ENCODE measurements around the gene WDR25.

DNA sequence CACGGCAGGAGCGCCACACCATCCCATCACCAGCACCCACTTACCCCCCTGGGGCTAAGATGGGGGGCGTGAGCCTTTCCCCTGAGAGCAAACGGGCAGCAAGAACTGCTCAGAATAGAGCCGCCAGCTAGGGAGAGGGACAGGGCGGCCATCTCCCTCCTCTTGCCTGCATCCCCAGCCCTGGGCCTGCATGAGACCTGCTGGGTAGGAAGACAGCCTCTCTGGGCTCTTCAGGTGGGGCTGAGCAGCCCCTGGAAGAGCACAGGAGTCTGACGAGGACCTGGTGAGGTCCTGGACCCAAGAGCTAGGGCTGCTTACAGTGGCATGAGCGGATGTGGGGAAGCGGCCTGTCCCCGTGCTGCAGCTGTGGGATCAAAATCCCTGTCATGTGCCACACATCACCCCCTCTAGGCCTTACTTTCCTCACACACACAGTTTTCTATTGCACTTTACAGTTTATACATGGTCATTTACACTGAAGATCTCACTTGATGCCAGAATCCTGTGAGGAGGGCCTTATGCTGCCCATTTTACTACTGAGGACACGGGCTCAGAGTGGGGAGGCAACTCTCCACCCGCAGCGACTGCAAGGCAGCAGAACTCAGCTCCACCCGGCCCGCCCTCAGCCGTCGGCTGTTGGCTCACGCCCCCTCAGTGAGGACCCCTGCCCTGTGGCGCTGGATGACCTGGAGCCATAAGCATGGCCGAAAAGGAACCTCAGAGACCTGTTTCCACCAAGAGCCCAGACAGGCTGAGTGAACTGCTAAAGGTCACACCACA is 32.5 kb downstream of the CCNK start:
- PRO-cap = no peak

- PRO-cap = bidirectional peak, plus-strand start at chr14:99579410, minus-strand start at chr14:99579311; bidirectional peak, plus-strand start at chr14:99579636, minus-strand start at chr14:99579581
Observed at GRCh38 chr14:99579183-99579818, 24.7 kb downstream of the CCDC85C start.

DNA sequence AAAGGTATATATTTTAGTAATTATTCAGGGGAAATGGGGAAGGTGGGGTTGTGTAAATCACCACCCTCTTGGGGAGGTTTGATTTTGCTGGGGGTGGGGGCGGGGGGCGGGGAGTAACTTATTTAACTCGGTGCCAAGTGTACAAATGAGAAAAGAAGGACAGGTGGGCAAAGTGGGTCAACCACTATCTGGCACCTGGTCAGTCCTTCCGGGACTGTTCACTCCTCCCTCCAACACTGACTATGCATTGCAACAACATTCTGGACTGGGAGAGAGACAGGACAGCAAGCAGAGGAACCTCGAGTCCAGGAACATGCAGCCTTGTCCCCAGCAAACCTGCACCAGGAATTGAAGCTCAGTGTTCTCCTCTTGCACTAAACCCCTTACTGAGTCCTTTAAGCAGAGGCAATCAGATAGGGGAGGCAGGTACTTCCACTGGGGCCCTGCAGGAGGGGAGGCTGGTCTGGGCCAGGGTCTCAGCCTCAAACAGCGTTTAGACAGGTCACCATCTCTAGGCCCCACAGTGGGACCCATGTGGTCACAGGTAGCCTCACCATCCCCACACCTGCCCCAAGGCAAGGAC is 10.0 kb downstream of the CCDC85C start:
- PRO-cap = no peak

DNA sequence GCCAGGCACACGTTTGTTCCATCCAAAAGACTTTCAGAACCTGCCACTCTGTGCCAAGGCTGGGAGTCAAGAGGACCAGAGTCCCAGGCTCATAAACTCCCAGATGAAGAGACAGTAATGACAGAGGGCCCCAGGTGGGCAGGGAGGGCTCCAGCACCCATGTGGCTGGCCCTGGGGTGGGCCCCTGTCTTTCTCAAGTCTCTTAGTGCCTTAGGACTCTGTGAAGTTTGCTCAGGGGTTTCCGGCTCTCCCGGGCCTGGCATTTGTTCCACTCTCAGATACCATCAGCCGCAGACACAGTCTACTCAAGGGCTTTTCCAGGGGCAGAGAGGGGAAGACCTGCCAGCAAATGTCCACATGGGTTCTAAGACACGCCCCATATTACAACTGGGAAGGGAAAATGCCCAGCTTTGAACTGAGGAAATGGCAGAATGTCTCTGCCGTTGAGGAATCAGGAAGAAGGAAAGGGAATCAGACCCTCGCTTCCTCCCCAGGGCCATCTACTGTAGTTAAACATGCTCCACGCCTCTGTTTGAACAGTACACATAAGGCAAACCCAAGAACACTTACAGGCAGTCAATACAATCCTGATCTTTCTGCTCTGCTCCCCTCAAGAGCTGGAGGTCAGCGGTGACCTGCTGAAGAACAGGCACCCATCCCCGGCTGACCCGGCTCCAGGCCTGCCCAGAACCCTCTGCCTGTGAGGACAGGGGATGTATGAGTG is 7.9 kb downstream of the CCDC85C start:
- PRO-cap = no peak

GRCh38 chr14:99773415-99774125 is 19.6 kb upstream of the EML1 start:
- PRO-cap = no peak

DNA sequence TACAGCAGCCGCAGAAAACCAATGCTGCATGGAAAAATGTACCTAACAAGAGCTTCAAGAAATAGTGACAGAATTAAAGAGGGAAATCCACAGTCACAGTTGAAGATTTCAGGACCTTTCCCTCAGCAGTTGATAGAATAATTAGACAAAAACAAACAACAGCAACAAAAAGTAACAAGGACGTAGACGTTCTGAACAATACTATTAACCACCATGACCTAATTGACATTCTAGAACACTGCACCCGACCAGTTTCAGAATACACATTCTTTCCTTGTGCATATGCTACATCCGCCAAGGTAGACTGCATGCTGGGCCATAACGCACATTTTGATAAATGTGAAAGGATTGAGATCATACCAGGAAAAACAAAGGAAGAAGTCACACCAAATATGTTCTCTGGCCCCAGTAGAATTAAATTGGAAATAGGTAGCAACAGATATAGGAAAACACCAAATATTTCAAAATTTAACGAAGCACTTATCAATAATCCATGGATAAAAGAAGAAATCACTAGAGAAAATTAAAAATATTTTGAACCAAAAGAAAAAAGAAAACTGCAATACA is 1.6 kb upstream of the EVL start:
- PRO-cap = no peak

GRCh38 chr14:100065652-100066252 is 530 bp downstream of the EVL start:
- PRO-cap = no peak

DNA sequence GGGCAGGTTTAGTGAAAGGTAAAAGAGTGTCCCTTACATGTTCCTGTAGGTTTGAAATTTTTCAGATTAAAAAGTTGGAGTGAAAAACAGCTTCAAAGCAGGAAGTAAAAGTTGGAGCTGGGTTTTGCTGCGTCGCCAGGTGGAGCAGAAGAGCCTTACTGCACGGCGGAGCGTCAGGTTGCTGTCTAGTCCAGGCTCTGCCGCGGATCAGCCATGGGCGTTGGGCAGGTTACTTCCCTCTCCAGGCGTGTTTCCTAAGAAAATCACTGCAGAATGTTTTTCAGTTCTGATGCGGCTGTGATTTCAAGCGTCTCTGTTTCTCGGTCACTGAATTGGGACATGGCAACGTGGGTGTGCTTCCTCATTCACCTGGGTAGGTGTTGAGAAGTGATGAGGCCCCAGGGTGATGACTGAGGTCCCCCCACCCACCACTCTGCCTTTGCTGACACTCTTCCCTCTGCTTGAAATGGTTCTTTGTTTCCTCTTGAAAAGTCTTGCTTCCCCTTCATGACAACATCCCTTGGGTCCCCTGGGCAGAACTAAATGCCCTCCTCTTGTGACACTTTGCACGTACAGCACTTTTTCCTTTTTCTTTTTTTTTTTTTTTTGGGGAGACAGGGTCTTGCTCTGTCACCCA is 7.6 kb downstream of the EVL start:
- PRO-cap = no peak

- PRO-cap = no peak
Observed at GRCh38 chr14:100120403-100121103, 38.9 kb downstream of the DEGS2 start.

- PRO-cap = no peak
Observed at GRCh38 chr14:100165293-100165831, 5.9 kb upstream of the DEGS2 start.

- PRO-cap = no peak
Observed at GRCh38 chr14:100204421-100205050, 34.4 kb upstream of the YY1 start.

DNA sequence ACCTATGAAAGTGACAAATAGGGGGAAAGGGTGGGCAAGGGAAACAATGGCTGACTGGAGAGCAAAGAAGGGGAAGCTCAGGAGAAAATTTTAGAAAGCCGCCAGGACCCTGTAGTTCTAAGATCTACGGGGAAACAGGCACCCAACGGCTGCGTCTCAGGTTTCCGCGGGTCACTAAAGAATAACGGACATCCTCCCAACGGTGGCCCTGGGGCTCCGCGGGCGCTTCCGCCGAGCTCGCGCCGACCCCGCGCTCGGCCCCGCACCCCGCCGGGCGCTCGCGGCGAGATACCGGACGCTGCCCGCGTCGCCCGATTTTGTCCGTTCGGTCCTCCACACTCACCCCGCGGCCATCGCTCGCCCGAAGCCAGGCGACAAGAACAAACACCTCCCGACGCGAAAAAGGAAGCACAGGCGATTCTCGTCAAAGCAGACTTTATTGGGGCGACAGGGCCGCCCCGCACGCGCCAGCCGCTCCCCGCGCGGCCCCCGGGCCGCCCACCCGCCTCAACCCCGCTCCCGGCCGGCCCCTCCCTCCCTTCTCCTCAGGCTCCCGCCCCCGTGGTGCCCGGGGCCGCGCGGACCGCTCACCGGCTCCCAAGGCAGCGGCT is 959 bp upstream of the YY1 start:
- PRO-cap = unidirectional peak, plus-strand start at position 314 of the sequence

- PRO-cap = no peak
Observed at GRCh38 chr14:100296935-100297962, 9.0 kb downstream of the SLC25A29 start.

GRCh38 chr14:100307362-100308394 is 1.4 kb upstream of the SLC25A29 start:
- PRO-cap = unidirectional peak, minus-strand start at chr14:100307509

- PRO-cap = no peak
Observed at GRCh38 chr14:100368912-100369825, 6.0 kb downstream of the WARS1 start.

- PRO-cap = no peak
Observed at GRCh38 chr14:100372246-100373273, 2.6 kb downstream of the WARS1 start.

- PRO-cap = bidirectional peak, plus-strand start at chr14:100376485, minus-strand start at chr14:100376279
Observed at GRCh38 chr14:100375888-100376829, at the start of gene WDR25. WDR25 (plus strand) TSS chr14:100376485.

- PRO-cap = no peak
Observed at GRCh38 chr14:100529455-100529654, 57.9 kb downstream of the BEGAIN start.

GRCh38 chr14:100586305-100587189 is 670 bp downstream of the BEGAIN start:
- PRO-cap = unidirectional peak, plus-strand start at chr14:100586579; bidirectional peak, plus-strand start at chr14:100587253, minus-strand start at chr14:100587094

GRCh38 chr14:100640144-100640470 is 52.9 kb upstream of the BEGAIN start:
- PRO-cap = no peak